H4 (cell line): ENCODE results near the genes CKMT1B, PDIA3 and GATM.

DNA sequence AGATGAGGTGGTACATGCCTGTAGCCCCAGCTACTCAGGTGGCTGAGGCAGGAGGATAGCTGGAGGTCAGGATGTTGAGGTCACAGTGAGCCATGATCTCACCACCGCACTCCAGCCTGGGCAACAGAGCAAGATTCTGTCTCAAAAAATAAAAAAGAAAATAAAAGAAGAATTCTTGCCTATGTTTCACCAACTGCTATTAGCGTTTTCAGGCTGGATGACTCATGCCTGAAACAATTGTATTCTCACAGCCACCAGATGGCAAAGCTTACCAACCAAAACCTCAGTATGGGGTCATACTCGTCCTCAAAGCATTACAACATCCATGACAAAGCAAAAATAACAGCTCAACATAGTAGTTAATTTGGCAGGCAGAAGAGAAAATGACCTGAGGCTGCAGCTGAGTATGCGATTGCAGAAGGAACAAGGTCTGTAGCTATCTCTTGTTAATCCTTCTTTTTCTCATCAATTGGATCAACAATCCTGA lies 52.2 kb downstream of the TP53BP1 start:
- RAMPAGE, long total RNA, result no peak

DNA sequence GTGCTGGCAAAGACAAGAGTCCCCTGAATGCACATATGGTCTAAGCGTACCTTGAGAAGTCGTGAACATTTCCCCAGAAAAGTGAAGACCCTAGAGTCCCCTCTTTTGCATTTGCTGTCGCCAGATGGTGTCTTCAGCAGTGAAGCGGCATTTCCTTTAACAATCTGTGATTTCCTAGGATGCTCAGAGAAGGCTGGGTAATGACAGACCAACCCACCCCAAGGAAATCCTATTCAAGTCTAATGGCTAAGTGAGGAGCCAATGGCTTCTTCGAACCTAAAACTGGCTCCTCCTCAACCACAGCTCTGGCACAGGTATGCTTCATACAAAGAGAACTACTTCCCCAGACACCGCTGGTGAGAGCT lies 16.7 kb downstream of the MAP1A start:
- RAMPAGE, long total RNA, result no peak

DNA sequence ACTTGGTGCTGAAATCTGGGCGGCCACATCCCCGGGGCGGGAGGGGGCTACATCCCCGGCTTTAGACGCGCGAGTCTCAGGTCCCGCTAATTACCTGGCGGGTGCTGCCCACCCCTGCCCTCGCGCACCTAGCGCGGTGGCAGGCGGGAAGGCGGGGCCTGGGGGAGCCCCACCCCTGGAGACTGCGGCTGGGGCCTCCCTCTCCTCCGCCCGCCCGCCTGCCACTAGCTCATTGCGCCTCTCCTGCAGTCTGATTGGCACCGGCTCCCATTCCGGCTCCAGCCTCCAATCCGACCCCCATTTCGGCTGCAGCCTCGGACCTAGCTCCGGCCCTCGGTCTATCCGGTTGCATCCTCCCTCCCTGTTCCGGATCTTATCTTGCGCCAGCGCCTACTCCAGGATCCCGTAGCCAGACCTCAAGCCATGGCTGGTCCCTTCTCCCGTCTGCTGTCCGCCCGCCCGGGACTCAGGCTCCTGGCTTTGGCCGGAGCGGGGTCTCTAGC lies at the start of gene CKMT1B:
CKMT1B (plus strand) TSS at position 232 of the 503 bp plus-strand sequence.
- RAMPAGE, long total RNA, result no peak

DNA sequence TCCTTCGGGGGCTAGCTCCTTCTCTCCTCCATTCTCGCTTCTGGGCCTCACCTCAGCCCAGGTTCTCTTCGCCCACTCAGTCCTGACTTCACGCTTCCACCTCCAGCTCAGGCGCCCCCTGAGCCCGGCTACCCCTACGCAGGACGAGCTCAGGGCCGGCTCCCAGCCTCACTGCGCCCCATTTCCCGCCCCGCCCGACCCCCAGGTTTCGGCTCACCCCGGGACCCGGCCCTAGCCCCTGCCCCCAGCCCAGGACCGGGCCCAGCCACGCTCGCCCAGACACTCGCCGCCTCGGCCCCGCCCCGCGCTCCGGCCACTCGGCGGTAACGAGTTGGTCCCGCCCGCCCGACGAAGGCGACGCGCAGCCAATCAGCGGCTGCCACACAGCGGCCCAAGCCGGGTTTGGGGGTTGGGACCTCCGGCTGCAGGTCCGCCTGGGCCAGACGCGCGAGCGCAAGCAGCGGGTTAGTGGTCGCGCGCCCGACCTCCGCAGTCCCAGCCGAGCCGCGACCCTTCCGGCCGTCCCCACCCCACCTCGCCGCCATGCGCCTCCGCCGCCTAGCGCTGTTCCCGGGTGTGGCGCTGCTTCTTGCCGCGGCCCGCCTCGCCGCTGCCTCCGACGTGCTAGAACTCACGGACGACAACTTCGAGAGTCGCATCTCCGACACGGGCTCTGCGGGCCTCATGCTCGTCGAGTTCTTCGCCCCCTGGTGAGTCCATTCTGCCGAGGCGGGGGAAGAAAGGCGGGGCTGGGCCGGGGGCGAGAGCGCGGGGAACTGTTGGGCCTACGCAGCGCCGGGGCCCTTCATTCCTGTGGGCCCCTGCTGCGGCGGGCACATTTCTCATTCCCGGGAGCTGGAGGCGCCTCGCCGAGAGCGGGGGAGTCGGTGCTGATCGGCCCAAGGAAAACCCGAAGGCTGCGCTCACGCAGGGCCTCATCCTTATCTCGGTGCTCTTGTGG lies at the start of gene PDIA3:
PDIA3 (plus strand) TSS at position 442 of the 961 bp plus-strand sequence.
- RAMPAGE, long total RNA, result start-site peak on the plus strand centred at position 447 of the sequence, 20 bp wide, 114 reads

DNA sequence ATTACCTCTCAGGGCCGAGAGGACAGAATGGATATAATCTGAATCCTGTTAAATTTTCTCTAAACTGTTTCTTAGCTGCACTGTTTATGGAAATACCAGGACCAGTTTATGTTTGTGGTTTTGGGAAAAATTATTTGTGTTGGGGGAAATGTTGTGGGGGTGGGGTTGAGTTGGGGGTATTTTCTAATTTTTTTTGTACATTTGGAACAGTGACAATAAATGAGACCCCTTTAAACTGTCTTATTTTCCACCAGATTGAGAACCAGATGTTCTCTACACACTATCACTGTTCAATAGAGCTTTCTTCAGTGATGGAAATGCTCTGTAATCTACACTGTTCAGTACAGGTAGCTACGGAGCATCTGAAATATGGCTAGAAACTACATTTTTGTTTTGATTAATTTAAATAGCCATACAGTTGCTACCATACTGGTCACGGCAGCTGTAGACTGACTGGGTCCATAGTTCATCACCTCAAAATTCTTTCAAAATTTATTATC lies 5.4 kb downstream of the ELL3 start:
- RAMPAGE, long total RNA, result no peak

GRCh38 chr15:44380672-44381171 lies 46.7 kb upstream of the CTDSPL2 start:
- RAMPAGE, long total RNA, result no peak

- RAMPAGE, long total RNA, result no peak
Measured at GRCh38 chr15:44569977-44570849, 33.3 kb downstream of the EIF3J start.

DNA sequence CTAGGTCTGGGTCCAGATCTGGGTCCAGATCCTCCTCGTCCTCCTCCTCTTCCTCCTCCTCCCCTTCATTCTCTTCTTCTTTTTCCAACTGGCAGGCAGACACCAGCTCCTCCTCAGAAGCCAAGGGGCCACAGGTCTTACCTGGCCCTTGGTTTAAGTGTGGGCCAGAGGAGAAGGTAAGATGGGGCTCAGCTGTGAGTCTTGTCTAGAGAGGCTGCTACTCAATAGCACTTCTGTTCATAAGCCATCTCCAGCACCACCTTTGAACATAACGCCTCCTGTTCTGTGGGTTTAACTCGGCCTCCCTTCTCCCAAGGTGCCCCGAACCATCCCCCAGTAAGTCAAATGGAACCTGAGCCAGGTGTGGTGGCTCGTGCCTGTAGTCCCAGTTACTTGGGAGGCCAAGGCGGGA lies 12.1 kb upstream of the SPG11 start:
- RAMPAGE, long total RNA, result no peak

- RAMPAGE, long total RNA, result no peak
Measured at GRCh38 chr15:44683175-44683769, 19.8 kb upstream of the SPG11 start.

GRCh38 chr15:44706912-44707814 lies 4.0 kb downstream of the PATL2 start:
- RAMPAGE, long total RNA, result no peak

DNA sequence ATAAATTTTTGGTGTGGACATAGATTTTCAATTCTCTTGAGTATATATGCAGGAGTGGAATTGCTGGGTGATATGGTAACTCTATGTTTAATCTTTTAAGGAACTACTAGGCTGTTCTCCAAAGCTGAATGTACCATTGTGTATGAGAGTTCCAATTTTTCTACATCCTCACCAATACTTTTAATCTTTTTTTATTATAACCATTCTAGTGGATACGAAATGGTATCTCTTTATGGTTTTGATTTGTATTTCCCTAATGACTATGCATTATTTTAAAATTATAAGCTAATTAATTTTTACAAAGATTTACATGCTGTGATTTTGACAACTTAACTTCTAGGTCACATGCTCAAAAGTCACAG lies 6.2 kb upstream of the TRIM69 start:
- RAMPAGE, long total RNA, result no peak

DNA sequence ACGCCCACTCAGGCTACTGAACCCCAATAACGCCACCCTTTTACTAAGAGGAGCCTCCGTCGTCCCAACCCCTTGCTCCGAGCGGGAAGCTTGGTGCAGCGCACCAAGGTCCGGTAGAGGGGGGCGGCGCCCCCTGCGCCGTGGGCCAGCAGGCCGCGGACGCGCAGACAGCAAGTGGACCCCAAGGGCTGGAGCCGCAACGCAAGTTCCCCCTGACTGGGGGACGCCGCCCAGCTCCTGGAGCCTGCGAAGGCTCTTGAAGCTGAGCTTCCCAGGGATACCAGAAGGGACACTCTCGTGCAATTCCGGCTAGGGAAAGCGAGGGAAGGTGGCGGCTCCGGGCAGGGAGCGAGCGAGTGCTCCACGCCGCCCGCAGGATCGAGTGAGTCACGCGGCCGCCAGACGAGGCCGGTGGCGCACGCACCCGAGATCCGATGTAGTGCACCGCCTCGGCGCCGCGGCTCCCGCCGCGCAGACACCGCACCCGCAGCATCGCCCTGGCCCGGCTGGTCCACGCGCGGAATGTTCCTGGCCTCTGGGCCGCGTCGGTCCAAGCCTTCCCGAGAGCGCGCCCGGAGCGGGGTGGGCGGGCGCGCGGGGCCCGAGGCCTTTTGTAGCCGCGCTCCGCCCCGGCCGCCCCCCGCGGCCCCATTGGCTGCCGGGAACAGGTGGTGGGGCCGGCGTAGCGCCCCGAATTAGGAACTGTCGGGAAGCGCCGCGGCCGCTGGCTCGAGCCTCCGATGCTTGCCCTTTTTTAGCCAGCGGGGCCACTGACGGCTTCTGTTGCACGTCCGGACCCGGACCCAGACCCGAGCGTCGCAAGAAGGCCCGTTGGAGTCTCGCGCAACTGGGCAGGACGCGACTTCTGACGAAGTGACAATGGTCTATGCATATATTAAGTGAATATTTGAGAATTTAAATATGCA lies at the start of gene GATM:
GATM (minus strand) TSS at position 584 of the 926 bp plus-strand sequence.
- RAMPAGE, long total RNA, result no peak

DNA sequence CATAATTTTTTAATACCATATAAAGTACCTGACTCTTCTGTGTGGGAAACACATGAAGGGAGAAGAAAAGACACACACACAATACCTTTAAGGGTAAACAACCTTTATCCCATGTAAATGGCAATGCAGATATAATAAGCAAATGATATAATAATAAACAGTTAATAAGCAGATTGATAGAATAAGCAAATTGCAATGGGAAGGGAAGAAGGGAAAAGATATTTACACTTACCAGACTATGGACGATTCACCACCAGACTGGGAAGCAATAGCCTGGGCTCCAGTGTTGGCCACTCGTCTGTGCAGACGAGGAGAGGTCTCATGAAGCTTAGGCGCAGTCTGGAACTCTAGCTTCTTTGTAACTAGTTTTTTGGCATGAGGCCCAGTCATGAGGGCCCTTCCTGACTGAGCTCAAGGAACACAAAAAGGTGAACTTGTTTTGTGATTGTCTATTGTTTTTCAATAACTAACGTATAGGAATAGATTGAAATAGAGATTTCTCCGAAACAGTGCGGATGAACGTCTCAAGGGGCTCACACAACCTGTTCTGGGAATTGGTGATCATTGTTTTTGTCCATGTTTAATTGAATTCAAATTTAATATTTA lies 11.2 kb downstream of the C15orf48 start:
- RAMPAGE, long total RNA, result no peak

- RAMPAGE, long total RNA, result no peak
Measured at GRCh38 chr15:45451312-45451907, 21.0 kb downstream of the C15orf48 start.

GRCh38 chr15:47708573-47709135 lies 8.7 kb upstream of the SEMA6D start:
- RAMPAGE, long total RNA, result no peak

DNA sequence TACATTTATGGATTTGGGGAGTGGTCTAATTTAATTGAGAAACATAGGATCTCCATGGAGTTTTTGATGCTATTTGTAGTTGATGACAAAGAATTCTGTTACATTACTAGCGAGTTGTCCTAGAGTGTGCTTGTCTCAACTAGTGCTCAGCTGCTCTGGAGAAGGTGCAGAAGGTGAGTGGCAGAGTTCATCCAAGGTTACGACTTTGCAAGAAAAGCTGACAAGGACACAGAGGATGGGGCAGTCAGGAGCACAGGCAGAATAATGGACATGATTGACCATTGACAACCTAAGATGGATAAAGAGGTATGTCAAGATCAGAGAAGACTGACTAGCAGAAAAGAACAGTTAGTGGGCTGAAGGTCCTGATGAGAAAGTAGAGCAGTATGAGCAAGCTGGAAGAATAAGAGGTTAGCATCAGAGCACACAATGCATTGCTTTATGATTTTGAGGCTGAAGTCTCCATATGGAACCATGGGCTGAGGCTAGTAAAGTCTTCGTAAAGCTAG lies 35.9 kb downstream of the SEMA6D start:
- RAMPAGE, long total RNA, result no peak

GRCh38 chr15:48602639-48603219 lies 42.8 kb downstream of the FBN1 start:
- RAMPAGE, long total RNA, result no peak

GRCh38 chr15:48790649-48791050 lies 20.2 kb downstream of the CEP152 start:
- RAMPAGE, long total RNA, result no peak

GRCh38 chr15:48791204-48791696 lies 19.6 kb downstream of the CEP152 start:
- RAMPAGE, long total RNA, result no peak

GRCh38 chr15:48925511-48926329 lies 38.0 kb downstream of the SHC4 start:
- RAMPAGE, long total RNA, result no peak